Tibial artery (tissue), 1 donor: Measurements from ENCODE around the gene RASGEF1A.

DNA sequence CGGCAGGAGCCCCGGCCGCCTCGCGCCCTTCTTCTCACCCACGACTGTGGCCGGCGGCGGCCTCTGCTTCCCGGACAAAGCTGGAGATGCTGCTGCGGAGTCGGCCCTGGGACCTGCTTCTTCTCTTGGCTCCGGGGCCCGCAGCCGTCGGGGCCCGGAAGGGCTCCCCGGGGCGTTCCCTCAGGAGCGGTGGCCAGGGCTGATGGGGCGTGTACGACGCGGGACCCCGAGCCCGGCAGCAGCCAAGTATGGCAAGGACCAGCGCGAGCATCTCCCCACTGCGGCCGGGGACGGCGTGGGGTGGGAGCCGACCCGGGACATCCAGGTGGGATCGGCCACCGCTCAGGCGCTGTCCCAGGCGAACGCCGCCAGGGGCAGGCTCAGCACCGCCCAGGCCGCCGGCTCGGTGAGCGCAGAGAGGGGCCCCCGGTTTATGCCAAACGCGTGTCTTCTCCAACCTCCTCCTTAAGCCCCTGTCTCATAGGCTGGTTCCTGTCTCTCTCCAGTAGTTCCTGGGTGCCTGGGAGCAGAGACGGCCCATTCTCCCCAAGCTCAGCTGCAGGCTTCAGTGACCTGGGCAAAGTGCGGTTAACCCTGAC is 27.5 kb upstream of the BMS1 start:
- PRO-cap = no peak

GRCh38 chr10:42781696-42782284 is 805 bp upstream of the BMS1 start:
- PRO-cap = no peak

- PRO-cap = no peak
These were observed 34.8 kb downstream of the BMS1 start for GRCh38 chr10:42817325-42817809.

DNA sequence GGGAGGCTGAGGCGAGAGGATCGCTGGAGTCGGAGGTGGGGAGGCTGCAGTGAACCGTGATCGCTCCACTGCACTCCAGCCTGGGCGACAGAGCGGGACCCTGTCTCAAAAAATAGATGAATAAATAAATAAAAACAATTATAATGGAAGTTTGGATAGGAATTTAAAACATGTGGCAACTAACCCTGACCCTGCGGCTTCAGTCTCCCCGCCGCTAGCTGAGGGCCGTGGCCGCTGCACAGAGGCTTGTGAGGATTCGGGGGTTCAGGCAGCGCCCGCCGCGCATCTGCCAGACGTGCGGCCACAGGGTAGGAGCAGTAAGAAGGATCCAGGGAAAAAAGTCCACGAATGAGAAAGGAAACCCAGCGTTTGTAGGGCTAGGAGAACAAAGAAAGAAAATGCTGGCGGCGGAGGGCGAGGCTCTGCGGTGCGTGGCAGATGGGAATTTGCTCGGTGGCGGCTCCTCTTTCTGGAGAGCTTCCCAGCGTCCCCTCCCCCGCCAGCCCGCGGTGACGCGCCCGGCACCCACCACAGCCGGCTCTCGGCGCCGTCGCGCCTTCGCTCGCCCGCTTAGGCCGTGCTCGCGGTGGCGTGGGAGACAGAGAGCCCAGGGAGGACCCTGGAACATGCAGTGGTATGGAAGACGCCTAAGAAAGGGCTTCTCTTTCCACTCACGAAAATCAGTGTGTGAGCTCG is 772 bp upstream of the CSGALNACT2 start:
- PRO-cap = unidirectional peak, plus-strand start at position 601 of the sequence

- PRO-cap = no peak
These were observed 37.8 kb downstream of the RASGEF1A start for GRCh38 chr10:43228905-43229601.

DNA sequence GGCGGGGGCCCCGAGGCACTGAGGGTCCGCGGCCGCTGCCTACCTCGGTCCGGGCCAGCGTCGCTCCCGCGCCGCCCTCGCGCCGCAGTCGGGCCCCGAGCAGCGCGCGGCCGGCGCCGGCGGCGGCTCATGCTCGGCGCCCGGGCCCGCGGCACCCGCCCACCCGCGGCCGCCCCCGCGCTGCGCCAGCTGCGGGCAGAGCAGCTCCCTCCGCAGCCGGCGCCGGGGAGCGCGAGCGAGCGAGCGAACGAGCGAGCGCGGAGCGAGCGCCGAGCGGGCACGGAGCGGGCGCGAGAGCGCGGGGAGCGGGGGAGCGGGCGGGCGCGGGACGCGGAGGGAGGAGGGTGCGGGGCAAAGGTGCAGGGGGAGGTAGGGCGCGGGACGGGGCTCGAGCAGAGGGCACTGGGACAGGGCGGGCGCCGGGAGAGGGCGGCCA is at the start of gene RASGEF1A:
RASGEF1A (minus strand) TSS at position 264 of the 436 bp plus-strand sequence.
- PRO-cap = no peak

- PRO-cap = no peak
These were observed 32.7 kb upstream of the RASGEF1A start for GRCh38 chr10:43299394-43300096.

DNA sequence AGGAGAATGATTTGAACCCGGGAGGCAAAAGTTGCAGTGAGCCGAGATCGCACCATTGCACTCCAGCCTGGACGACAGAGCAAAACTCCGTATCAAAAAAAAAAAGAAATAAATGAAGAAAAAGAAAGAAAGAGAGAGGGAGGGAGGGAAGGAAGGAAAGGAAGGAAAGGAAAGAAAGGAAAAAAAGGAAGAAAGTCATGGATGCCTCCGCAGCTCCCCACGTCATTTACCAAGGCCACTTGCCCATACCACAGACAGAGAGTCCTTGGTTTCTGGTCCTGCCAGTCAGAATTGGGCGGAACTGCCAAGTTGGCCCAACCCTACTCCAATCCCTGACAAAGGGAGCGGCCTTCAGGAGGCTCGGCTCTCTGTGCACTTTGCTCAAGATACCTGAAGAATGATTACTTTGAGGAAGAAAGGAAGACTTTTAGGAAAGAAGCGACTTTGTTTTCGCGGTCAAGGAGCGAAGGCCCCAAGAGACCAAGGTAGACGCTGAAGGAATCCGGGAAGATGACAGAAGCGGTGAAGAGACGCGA is 49.2 kb upstream of the FXYD4 start:
- PRO-cap = no peak

DNA sequence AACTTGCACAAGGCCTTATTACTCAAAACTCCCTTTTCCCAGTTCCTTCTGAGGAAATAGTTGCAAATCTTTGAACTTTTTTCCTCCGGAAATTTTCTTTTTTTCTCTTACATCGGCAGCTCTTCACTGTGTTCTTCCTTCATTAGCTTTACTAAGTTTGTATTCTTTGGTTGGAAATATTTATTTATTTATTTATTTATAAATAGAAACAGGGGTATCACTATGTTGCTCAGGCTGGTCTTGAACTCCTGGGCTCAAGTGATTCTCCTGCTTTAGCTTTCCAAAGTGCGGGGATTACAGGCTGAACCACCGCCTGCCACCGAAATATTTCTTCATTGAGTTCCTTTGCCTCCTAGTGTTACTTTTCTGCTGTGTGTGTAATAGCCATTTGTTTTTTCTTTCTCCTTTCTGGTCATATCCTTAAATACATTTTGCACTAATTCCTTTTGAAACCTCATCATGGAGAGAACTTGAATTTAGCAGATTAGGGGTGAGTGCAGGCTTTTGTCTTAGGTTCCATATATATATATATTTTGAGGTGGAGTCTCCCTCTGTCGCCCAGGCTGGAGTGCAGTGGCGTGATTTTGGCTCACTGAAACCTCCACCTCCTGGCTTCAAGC is 868 bp downstream of the ZNF487 start:
- PRO-cap = no peak

DNA sequence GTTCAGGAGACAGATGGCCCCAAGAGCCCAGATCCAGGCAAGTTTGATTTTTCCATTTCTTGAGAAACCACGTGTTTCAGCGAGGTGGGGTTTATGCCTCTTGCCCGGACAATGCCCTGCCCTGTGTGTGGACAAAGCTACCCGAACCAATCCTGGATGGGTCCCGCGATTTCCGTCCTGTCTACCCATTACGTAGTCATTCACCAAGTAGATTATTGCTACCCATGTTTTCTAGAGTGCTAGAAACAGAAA is 726 bp downstream of the ZNF485 start:
- PRO-cap = no peak

GRCh38 chr10:43964922-43965518 is 316.3 kb upstream of the ZNF32 start:
- PRO-cap = no peak

GRCh38 chr10:44046584-44047167 is 338.2 kb downstream of the CXCL12 start:
- PRO-cap = no peak

- PRO-cap = no peak
These were observed 131.1 kb downstream of the CXCL12 start for GRCh38 chr10:44253855-44254066.

- PRO-cap = no peak
These were observed 4.1 kb downstream of the CXCL12 start for GRCh38 chr10:44380740-44381272.

- PRO-cap = no peak
These were observed 11.8 kb upstream of the RASSF4 start for GRCh38 chr10:44947521-44948384.

DNA sequence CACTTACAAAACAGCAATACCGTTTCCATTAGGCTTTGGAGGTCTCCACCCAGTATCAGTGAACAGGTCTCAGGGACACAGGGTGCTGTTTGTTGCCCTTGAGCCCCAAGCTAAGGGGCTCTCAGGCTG is 4.3 kb downstream of the DEPP1 start:
- PRO-cap = no peak

- PRO-cap = unidirectional peak, minus-strand start at chr10:44975779; bidirectional peak, plus-strand start at chr10:44976113, minus-strand start at chr10:44975921
These were observed 3.2 kb downstream of the DEPP1 start for GRCh38 chr10:44975234-44976012.

DNA sequence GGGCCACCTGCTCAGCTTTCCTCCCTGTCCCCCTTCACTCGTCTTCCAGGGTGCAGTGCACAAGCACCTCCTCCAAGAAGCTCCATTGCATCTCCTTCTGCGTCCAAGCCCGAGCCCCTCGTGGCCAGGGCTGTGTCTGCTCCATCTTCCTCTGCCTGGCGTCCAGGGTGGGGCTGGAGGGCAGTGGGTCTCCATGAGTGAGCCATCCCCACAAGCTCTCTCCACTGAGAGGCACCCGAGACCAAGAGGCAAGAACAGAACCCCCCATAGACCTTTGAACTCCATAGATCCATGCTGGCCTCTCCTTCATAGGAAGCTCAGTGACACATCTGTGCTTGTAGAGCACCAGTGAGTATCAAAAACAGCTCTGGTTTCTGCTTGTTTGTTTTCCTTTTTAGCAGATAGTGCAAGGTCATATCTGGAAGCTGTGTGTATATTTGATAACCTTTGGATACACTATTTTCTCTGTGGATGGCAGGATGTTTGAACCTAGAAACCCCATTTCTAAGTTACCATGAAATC is 2.0 kb upstream of the DEPP1 start:
- PRO-cap = no peak

DNA sequence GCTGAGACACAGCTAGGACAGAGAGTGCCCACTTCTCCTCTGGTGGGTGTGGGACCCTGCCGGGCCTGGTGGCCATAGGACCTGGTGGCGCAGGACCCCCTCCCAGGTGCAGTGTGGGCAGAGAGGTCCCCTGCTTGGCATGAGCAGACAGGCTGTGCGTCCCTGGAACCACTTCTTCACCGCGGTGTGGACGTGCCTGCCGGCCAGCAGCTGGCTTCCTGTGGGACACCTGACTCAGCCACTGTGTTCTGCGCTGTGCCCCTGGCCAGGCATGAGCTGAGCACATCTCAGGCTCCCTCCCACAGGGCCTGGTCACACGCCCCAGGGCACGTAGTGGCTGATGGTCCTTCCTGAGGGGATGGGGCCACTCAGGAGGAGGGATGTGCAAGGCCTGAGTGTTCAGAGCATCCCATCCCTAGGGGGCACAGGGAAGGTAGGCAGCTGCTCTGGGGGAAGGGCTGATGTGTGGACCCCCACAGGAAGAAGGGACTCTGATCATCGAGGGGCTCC is 3.5 kb upstream of the DEPP1 start:
- PRO-cap = bidirectional peak, plus-strand start at position 353 of the sequence, minus-strand start at position 178 of the sequence

DNA sequence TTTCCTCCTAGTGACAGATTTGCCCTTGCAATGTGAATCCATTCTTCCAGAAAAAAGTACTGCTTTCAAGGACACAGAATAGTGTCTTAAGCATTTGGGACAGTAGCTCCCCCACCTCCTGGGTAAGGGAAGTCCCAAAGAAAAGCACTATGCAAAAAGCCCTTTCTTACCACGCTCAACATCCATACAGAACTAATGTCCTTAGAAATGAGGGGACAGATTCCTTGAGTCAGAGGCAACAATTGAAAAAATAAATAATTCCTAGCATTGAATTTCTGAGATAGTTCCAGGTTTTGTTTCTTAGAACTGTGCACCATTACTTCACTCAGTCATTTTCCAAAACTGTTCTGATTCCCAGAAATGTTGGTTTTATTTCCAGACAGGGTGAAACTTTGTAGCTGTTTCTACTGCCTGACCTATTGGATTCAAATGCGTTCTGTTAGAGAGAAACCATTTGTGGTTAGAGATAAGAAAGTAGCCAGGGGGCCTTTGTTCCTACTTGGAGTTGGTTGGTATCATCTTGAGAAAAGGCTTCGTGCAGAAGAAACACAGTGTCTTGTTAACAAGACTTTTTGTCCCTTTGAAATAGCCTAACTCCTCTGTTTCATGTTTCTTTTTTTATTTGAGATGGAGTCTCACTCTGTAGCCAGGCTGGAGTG is 8.0 kb upstream of the DEPP1 start:
- PRO-cap = no peak